Anterior vena cava (tissue), 1 donor: ENCODE measurements around a stretch of chr3.

DNA sequence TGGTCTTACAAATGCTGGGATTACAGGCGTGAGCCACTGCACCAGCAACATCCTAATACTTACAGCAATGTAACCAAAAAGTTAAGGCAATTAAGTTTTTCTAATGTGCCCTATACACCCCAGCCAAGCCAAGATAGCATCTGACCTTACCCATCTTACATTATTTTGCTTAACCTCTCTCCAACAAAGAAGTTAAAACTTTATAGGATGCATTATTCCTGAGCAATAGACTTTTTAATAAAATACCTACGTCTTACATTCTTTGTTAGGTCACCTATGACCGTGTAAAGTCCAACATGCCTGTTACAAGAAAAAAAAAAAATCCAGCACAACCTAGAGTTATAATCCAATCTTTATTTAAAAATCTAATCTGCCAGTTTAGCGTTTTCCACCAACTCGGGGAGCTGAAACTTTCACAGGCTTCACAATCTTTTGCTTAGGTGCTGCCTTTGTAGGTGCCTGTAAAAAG lies 3.9 kb upstream of the ZBTB11 start:
- PRO-cap, result no peak

DNA sequence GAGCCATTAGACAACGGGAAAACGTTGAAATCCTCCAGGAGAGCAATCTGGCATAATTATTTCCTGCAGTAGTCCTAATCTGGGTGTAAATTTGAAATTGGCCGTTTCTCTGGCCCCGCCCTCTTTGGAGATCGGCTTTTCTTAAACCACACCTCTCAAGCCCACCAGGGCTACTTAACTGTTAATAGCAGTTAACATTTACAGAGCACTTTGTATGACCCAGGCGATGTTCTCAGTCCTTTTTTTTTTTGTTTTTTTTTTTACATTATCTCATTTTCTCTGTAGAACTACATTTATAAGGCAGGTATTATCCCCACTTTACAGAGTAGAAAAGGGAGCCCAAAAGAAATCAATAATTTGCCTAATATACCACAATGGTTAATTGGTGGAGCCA lies 1.2 kb downstream of the CEP97 start:
- PRO-cap, result no peak

- PRO-cap, result unidirectional peak, minus-strand start at chr3:101850900; unidirectional peak, minus-strand start at chr3:101850931
Observed at GRCh38 chr3:101850341-101851087, 1.2 kb downstream of the NFKBIZ start.

GRCh38 chr3:101861269-101862494 lies 12.4 kb downstream of the NFKBIZ start:
- PRO-cap, result no peak

DNA sequence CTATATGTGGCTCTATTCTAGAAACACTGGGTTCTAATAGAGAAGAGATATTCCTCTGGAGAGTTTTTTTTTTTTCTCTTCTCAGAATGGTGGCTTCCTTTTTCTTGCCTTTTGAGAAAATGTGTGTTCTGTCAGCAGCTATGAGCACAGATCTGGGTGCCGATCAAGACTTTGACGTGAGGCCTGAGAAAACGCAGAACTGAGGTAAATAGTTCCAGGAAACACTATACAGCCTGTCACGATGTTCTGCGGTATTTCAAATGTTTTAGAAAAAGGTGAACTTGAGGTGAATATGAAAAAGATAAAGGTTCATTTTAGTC lies 264.9 kb downstream of the NFKBIZ start:
- PRO-cap, result no peak

DNA sequence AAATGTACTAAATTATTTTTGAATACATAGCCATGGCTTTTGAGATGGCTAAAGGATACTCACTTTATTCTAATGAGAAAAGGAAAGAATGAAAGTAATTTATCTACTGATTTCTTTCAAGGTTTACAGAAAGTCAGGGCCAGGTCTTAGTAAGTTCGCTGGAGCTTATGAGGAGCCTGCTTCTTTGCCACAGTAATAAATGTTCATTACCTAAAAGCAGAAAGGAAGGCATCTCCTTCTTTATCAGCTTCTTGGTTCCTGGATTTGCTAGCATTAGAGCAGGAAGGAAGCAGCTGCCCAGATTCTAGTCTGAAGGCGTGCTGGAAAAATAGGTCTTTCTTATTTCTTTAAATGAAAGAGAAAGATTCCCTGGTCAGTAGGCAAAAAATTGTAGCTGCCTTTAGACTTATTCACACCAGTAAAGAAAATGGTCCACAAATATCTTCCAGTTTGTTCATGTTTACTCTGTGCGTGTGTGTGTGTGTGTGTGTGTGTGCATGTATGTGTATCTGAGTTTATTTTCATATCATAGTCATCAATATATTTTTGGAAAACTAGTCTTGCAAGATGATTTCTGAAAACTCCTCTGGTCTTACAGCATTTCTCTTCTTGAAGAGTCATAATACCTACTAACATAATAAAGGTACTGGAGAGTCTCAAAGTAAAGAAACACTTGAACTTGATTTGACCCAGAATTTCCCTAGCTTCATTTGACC lies 255.4 kb upstream of the ZPLD1 start:
- PRO-cap, result no peak

DNA sequence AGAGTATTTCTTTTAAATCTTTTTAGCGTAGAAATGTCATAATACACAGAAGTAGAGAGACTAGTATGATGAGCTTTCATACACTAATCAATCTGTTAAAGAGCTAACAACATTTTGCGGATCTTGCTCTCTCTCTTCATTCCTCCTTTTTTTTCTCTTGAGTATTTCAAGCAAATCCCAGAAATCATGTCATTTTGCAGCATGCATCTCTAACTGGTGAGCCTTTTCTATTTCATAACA lies 253.7 kb upstream of the ZPLD1 start:
- PRO-cap, result unidirectional peak, minus-strand start at position 159 of the sequence

GRCh38 chr3:104445100-104445679 lies 921.5 kb upstream of the ALCAM start:
- PRO-cap, result no peak

DNA sequence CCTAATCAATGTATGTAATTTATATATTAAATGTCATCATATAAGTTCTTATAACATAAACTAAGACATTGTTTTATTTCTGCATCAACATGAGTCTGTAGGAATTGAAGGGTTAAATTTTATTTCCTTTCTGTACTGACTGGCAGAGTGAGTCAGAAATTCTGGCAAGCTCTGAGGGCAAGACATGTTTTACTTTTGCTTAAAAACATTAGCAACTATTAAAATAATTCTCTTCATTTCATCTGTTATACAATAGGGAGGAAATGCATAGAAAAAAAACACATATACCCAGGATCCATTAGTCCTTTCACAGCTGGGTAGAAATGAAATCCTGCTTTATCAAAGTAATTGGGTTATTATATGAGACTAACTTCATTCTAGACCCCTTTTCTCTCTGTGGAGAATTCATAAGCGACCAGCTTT lies 171.4 kb upstream of the ALCAM start:
- PRO-cap, result no peak

- PRO-cap, result unidirectional peak, plus-strand start at chr3:105353618
Observed at GRCh38 chr3:105353209-105354444, 13.1 kb upstream of the ALCAM start.

DNA sequence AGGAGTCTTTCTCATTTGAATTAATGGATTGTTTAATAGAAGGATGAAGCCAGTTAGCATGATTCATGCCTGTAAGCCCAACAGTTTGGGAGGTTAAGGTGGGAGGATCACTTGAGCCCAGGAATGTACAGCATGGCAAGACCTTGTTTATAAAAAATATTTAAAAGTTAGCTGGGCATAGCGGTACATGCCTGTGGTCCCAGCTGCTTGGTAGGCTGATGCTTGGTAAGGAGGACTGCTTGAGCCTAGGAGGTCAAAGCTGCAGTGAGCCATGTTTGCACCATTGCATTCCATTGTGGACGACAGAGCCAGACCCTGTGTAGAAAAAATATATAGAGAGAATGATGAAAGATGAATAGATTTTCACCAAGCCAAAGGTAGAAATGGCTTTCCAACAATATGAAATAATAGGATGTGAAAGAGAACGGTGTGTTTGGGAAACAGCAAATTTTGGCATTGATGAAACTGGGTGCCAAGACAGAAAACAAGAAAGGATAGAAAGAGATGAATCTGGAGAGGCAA lies 165.6 kb downstream of the ALCAM start:
- PRO-cap, result no peak

GRCh38 chr3:105790891-105791663 lies 77.7 kb downstream of the CBLB start:
- PRO-cap, result no peak

DNA sequence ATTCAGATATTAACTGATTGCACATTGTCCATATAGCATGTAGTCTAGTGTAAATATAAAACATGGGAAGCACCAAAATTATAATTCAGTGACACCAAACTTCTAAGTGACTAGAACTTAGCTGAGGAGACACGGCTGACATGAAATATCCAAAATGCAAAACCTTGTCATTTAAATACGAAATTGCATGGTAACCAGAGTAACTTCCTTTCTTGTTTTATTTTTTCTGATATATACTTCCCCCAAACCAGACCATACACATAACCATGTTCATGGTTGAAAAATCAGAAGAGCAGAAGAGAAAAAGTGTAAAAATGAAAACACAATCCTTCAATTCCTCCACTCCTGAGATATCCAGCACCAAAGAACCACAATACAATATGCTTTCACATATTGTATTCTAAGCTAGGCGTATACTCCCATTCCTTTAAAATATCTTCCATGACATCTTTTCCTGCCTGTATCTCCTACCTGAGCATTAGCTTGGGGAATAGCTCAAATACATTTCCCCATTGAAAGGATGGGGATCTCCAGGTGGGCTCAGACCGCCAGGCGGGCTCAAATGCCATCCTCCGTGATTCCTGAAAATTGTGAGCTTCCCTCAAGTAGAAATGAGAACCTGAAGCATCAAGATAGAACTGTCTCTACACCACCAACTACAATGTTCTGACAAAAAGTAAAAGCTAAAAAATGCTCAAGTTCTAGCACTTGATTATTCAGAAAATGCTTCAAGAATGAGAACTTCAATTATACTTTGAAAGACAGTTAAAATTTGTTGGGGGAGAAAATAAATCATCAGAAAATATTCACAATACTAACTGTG lies 37.8 kb downstream of the CBLB start:
- PRO-cap, result no peak

GRCh38 chr3:106839852-106840302 lies 537.4 kb upstream of the CCDC54 start:
- PRO-cap, result no peak

GRCh38 chr3:106945427-106945967 lies 431.7 kb upstream of the CCDC54 start:
- PRO-cap, result no peak

- PRO-cap, result bidirectional peak, plus-strand start at chr3:107240720, minus-strand start at chr3:107240663
Observed at GRCh38 chr3:107240301-107241196, 136.7 kb upstream of the CCDC54 start.

DNA sequence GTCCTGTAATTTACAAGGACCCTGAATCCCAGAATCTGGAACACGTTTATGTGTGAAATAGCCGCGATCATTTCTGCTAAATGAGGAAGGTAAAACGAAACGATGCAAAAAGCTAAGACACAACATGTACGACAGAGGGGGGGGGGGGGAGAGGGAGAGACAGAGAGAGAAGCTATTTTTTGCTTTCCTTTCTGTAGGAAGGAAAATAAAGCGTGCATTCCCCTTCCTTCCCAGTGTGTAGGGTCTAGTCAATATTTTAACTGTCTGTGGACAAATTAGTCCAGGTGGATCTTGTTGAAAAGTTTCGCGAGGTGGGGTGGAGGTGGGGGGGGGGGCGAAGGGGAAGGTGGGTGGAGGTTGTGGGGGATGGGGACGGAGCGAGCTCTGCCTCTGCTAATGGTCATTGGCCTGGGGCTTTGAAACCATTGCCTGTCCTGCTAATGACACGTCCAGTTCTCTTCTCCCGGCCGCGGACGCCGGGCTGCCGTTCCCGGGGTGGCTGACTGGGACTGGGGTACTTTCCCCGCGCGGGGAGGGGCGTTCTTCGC lies 1.8 kb downstream of the BBX start:
- PRO-cap, result bidirectional peak, plus-strand start at position 141 of the sequence, minus-strand start at position 82 of the sequence; bidirectional peak, plus-strand start at position 425 of the sequence, minus-strand start at position 461 of the sequence

DNA sequence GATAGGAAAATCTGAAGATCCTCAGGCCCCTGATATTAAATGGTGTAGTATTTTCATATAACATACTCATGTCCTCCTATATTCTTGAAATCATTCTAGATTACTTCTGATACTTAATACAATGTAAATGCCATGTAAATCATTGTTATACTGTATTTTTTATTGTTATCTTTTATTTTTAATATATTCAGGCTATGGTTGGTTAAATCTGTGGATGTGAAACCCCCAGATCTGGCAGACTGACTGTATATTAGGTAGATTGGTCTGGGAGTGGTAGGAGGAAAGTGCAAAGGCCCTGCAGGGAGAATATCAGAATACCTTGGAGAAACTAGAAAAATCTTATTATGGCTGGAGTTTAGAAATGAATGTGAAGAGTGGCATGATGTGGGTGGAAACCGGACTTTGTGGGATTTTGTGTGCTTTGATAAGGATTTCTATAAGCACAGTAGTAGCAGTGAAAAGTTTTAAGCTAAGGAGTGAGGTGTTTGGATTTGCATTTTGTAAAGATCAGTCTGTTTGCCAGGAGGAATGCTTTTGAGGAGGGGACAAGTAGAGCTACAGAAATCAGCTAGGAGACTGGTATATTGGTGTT lies 91.9 kb downstream of the BBX start:
- PRO-cap, result no peak

DNA sequence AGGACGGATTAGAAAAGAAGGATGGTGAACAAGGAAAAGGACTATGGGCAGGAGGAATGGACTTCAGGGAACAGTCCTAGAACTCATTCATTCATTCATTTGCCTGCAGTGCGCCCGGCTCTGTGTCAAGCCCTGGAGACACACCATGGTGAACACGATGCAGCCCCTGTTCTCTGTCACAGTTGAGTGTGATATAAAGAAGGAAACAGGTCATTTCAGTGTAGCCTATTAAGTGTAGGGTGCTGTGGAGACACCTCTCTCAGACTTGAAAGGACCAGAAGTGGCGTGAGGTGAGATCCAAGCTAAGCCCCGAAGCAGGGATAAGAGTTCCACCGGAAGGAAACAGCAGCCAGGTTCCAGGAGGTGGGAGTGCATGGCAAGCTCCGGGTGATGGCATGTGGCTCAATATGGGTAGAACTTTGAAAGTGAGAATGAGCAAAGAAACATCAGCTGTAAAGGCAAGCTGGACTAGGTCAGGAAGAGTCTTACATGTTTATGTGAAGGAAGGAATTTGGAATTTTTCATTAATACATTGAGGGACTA lies 176.2 kb downstream of the BBX start:
- PRO-cap, result no peak

GRCh38 chr3:107772493-107773467 lies 250.0 kb downstream of the BBX start:
- PRO-cap, result no peak